Fibroblast of villous mesenchyme (primary cell): Measurements from ENCODE around the genes B3GLCT, ZAR1L and KL.

DNA sequence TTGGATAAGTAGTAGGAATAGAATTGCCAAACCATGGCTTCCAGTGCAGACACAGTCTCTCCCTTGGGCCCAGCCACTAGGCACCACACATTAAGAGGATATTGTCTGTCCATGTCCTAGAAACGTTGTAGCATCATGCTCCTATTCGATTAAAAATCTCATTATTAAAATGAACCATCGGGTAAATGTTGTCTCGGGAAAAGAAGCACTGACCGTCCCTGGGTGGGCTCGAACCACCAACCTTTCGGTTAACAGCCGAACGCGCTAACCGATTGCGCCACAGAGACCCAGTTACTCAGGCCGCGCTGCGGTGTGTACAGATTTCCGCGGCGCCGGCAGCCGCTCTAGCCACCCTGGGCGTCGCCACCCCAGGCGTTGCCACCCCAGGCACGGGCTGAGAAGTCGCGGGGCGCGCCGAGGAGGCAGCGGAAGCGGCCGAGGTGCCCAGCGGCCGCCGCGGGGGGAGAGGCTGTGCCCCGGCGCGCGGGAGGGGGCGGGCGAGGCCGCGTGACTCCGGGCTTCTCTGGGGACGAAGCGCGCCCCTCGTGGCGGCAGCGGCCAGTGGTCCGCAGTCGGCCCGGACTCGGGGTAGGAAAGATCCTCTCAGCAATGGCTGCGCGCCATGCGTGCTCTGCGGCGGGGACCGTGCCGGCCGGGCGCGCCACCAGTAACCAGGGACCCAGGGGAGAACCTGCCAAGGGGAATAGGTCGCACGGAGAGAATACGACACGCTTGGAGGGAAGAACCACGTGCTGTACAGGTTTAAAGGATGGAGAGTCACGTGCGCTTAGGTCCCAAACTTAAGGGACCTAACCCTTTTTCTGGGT, 56.2 kb downstream of the USPL1 start:
- CAGE, long polyA plus RNA, result no peak

DNA sequence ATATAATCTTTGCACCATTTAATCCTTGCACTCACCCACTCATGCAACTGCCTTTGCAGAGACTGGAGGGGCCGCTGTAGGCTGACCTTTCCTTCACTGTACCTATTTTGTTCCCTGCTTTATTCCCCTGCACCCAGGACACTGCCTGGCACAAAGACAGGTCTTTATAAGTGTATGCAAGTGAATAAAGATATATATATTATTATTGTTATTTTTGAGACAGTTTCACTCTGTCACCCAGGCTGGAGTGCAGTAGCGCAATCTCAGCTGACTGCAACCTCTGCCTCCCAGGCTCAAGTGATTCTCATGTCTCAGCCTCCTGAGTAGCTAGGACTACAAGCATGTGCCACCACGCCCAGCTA, 3.9 kb downstream of the ALOX5AP start:
- CAGE, long polyA plus RNA, result no peak

- CAGE, long polyA plus RNA, result no peak
Measured at GRCh38 chr13:30746317-30746683, 11.0 kb downstream of the ALOX5AP start.

GRCh38 chr13:30869951-30871152, 35.7 kb upstream of the MEDAG start:
- CAGE, long polyA plus RNA, result no peak

DNA sequence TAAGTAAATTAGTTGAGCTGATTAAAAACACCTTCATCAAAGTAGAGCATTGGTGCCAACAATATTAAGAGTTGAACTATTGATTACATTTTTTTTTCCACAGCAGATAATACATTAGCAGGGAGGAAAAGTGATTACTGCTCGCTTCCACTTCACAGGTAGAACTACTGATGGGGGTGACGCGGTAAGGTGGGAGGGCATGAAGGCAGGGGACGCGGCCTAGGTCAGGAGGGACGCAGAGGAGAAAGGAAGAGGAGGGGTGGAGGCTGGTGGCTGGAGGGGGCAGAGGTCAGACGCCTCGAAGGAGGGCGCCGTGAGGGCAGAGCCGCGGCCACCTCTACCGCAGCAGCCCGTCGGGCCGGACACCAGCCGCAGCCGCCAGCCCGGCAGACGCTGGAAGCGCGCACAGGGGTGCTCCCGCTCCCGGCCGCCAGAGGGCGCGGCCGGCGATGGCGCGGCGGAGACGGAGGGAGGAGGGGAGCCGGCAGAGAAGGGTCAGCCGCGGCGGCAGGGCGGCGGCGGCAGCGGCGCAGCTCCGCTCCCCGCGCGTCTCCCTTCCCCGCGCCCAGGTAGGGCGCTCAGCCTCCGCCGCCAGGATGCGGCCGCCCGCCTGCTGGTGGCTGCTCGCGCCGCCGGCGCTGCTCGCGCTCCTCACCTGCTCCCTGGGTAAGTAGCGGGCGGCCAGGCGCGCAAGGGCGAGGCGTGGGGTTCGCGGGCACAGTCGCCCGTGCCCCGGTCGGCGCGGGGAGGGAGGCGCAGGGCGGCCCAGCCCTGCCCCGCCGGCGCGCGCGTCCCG, at the start of gene B3GLCT:
B3GLCT (plus strand) TSS at position 487 of the 796 bp plus-strand sequence.
- CAGE, long polyA plus RNA, result no peak

GRCh38 chr13:31859231-31859916, 120.0 kb downstream of the RXFP2 start:
- CAGE, long polyA plus RNA, result no peak

DNA sequence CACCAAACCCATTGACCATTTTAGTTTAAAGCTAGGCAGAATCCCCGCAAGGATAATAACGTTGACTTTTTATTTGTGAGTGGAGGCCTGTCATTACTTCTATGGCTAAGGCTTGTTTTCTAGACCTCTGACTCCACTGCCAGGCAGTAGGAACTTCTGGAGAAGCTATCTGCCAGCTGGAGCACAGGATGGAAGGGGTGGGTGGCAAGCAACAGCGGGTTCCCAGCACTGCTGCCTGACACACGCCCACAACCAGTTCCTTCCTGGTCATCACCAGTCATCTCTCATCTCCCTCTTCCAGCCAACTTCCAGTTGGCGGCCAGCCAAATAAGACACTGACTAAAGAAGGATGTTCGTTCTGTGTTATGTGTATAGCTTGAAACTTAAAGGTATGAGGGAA, 86.5 kb upstream of the FRY start:
- CAGE, long polyA plus RNA, result no peak

DNA sequence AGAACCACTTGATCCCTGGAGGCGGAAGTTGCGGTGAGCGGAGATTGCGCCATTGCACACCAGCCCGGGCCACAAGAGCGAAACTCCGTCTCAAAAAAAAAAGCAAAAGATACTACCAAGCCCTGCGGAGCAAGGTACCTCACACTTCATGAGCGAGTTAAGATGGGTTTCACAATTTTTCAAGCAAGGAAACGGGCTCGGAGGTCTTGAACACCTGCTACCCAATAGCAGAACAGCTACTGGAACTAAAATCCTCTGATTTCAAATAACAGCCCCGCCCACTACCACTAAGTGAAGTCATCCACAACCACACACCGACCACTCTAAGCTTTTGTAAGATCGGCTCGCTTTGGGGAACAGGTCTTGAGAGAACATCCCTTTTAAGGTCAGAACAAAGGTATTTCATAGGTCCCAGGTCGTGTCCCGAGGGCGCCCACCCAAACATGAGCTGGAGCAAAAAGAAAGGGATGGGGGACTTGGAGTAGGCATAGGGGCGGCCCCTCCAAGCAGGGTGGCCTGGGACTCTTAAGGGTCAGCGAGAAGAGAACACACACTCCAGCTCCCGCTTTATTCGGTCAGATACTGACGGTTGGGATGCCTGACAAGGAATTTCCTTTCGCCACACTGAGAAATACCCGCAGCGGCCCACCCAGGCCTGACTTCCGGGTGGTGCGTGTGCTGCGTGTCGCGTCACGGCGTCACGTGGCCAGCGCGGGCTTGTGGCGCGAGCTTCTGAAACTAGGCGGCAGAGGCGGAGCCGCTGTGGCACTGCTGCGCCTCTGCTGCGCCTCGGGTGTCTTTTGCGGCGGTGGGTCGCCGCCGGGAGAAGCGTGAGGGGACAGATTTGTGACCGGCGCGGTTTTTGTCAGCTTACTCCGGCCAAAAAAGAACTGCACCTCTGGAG, at the start of gene ZAR1L:
ZAR1L (minus strand) TSS at position 603 of the 904 bp plus-strand sequence.
- CAGE, long polyA plus RNA, result no peak

DNA sequence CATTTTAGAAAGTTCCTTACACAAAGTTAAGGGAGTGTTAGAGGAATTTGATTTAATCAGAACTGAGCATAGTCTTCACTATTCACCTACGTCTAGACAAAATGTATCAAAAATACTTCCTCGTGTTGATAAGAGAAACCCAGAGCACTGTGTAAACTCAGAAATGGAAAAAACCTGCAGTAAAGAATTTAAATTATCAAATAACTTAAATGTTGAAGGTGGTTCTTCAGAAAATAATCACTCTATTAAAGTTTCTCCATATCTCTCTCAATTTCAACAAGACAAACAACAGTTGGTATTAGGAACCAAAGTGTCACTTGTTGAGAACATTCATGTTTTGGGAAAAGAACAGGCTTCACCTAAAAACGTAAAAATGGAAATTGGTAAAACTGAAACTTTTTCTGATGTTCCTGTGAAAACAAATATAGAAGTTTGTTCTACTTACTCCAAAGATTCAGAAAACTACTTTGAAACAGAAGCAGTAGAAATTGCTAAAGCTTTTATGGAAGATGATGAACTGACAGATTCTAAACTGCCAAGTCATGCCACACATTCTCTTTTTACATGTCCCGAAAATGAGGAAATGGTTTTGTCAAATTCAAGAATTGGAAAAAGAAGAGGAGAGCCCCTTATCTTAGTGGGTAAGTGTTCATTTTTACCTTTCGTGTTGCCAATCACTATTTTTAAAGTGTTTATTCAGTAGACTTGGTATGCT, 25.4 kb downstream of the BRCA2 start:
- CAGE, long polyA plus RNA, result no peak

- CAGE, long polyA plus RNA, result no peak
Measured at GRCh38 chr13:32530476-32531182, 8.0 kb downstream of the N4BP2L2 start.

DNA sequence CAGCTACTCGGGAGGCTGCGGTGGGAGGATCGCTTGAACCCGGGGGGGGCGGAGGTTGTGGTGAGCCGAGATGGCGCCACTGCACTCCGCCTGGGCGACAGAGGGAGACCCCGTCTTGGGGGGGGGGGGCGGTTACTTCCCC, 770 bp downstream of the N4BP2L2 start:
- CAGE, long polyA plus RNA, result no peak

GRCh38 chr13:33016370-33017334, at the start of gene KL:
Gene KL (plus strand): TSS chr13:33016423.
- CAGE, long polyA plus RNA, result no peak

DNA sequence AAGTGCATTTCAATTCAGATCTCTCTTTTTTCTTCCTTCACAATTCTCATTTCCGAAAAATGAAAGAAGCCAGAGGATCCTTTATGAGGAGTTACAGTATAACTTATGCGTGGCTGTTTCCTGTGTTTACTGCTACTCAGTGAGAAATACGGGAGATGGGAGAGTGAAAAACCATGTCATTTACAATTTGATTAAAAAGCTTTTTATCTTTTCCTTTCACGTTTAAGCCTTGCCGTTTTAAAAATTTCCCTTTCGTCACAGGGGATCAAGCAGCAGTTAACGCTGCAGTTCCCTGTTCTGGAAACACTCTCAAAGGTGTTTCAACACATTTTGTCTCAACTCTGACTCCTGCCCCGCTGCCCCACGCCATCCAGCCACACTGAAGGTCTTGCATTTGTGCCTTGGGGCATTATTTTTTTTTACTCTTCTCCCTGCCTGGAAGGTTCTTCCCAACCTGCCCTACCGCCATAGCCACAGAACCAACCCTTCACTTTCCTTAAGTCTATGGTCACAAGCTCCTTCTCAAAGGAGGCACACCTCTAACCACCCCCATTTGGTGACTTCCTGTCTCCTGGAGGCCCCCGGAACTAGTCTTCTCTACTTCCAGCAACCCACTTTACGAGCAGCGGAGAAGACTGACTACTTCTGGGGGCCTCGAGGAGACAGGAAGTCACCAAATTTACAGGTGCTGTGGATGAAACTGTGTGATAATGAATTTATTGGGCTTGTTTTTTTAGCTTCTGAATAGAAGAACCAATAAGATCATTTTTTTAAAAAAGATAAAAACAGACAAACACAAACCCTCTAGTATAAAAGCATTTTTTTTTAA, 17.1 kb downstream of the KL start:
- CAGE, long polyA plus RNA, result no peak

DNA sequence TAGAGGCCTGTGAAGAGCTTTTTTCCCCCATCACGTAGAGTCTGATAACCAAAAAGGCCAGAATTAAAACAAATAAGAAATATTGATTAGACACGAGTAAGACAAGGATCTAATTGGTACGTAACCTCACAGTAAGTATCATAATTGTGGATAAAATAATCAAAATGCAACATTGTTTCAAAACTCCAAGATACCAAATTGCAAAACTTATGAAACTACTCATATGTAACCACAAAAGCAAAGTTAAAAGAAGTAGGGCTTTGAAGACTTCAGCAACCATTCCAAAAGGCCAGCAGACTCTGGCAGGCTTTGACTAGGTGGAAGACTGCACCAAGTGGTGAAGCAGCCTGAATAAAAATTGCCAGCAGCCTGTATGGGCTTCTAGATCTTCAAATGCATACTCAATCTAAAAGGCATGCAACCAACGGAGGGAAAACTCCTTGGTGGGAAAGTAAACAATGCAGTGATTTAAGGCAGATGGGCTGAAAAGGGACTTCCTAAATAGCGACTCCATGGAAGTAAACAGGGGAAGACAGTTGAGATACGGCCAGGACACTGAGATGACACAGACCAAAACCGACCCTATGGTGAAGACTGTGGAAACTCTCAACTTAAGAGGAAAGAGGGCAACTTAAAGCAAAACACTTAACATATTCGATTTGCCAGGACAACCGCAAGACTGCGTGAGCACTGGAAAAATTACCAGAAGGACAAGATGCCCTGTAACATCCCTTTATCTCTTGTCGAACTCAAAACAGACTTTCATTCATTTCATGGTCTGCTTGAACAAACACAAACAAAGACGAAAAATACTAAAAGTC, 56.6 kb downstream of the STARD13 start:
- CAGE, long polyA plus RNA, result no peak

- CAGE, long polyA plus RNA, result no peak
Measured at GRCh38 chr13:33316701-33317386, 31.3 kb upstream of the STARD13 start.

GRCh38 chr13:33610365-33610690, 207.6 kb upstream of the RFC3 start:
- CAGE, long polyA plus RNA, result no peak

GRCh38 chr13:33679168-33679695, 138.7 kb upstream of the RFC3 start:
- CAGE, long polyA plus RNA, result no peak

DNA sequence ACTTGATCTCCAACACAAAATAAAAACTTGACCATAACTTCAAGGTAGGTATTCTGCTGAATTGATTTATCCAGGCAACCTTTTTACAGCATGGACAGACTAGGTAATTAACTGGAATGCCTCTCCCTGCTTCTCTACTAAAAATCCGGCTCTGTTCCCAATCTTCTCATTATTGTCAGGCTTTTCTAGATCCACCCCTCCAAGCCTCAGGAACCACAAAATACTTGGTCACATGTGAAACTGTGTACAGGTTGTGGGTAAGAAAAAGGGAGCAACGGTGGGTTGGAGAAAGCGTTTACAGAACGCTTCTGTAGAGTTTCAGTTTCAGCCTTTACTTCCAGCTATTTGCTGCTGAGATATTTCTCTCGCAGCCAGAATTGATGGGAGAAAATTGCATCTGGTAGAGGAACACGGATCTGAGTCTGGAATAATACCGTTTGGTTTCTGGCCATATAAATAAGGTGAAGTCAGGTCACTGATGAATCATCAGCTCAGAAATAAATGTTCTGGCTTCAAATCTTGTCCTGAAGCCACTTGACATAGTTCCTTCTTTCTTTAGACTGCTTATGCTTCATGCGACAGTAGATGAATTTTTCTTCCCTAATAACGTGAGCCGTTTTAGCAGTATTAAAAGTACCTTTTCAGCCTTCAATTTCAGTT, 20.4 kb upstream of the RFC3 start:
- CAGE, long polyA plus RNA, result no peak

GRCh38 chr13:33940831-33941419, 123.0 kb downstream of the RFC3 start:
- CAGE, long polyA plus RNA, result no peak

DNA sequence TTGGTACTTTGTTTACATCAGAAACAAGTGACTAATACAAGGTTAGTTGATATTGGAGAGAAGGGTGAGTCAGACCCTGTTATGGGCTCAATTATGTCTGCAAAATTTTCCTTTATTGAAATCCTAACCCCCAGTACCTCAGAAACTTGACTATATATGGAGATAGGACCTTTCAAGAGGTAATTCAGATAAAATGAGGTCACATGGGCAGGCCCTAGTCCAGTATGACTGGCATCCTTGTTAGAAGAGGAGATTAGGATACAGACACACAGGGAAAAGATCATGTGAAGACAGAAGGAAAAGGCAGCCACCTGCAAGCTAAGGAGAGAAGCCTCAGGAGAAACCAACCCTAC, 226.8 kb downstream of the RFC3 start:
- CAGE, long polyA plus RNA, result no peak